Measurements from ENCODE around the gene IRX4.

GRCh38 chr5:1119325-1119952 is 7.6 kb upstream of the SLC12A7 start:
- RRBS = 48% methylated on average over 5 of the region's 31 CpGs

DNA sequence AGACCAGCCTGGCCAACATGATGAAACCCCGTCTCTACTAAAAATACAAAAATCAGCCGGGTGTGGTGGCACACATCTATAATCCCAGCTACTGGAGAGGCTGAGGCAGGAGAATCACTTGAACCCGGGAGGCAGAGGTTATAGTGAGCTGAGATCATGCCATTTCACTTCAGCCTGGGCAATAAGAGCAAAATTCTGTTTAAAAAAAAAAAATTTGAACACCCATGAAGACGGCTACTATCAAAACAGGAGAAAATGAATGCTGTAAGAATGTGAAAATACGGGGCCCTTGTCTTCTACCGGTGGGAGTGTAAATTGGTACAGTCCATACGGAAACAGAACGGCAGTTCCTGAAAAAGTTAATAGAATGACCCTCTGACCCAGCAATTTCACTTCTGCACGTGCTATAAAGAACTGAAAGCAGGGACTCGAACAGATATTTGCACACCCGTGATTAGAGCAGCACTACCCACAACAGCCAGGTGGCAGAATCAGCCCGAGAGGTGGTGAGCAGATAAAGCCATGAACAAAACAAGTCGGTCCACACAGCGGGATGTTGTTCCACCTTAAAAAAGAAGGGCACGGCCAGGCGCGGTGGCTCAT is 22.5 kb upstream of the SLC12A7 start:
- RRBS = no CpG with 5 or more reads among the region's 17 CpGs

DNA sequence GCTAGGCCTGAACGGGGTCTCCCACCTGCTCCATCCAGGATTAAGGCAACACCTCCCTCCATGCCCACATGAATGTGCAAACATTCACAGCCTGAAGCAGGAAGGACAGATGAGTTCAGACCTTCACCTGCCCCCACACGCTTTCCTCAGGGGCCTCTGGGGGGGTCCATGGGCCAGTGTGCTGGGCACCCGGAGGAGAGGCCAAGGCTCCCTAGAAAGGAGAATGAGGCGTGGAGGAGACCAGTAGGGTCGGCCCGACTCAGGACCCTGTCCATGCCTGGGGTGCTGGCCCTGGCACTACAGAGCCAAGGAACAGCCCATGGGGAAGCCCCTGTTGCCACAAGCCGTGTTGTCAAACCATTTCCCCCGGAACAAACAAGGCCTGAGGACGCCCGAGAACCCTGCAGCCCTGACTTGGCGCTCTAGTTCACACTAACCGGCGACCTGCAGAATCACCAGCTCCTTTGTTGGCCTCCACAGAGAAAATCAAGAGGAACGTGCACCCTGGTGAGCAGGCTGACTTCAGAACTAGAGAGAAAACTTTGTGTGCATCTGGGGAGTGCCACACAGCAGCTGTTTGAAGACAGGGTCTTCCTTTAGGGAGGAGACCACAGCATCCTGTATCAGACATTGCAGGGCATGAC is 41.5 kb upstream of the SLC12A7 start:
- RRBS = 68% methylated on average over 5 of the region's 14 CpGs

DNA sequence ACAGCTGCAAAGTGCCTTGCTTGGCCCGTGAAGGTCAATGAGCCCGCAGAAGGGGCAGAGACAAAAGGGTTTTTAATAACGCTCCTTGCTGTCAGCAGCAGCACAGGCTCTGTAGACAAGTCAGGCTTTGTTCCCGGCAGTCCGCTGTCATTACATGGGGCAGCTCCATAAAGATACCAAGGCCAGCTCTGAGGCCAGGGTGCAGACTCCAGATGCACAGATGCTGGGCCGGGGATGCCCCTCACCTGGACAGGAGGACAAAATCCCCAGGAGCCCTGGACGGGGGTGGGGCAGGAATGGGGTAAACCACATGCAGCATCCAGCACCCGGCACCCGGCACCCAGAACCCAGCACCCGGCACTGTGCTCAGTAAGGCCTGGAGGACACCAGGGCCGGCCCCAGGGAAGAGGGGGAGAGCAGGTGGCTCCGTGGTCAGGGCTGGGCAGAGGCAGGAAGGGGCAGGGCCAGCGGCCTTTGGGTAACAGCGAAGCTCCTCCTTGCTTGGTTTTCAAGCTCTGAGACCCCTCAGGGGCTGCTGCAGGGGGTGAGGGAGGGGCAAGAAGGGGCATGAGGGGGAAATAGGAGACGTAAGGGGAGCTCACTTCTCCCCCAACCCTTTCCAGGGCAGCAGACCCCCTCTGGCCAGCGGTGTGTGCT is 18.0 kb upstream of the SLC6A19 start:
- RRBS = 51% methylated on average over 4 of the region's 16 CpGs

GRCh38 chr5:1644888-1645479 is 121.2 kb upstream of the LPCAT1 start:
- RRBS = no CpG with 5 or more reads among the region's 42 CpGs

DNA sequence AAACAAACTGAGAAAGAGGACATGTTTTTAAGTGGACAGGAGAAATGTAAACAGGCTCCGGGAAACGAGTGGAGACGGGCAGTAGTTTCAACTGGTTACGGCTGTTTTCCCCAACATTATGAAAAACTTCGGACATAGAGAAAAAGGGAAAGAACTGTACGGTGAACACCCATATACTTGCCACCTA is 383 bp upstream of the MRPL36 start:
- RRBS = no CpG with 5 or more reads among the region's 6 CpGs

DNA sequence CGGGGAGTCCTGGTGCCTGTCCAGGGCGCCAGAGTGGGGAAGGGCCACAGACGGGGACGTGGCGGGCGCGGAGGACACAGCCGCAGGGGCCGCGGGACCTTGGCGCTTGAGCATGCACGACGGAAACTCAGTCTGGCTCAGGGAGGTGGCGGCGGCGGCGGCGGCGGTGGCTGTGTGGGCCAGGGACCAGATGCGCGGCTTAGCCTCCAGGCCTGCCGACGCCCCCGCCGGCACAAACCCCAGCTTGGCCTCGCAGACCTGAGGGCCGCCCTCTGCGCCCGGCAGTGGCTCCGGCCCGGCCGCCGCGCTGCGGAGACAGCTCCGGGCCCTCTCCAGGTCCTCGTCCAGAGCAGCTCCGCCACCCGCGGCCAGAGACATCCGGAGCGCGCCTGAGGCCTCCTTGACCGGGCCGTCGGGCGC is 4.5 kb downstream of the IRX4 start:
- RRBS = 8% methylated on average over 16 of the region's 47 CpGs

GRCh38 chr5:1881019-1881706 is 1.6 kb downstream of the IRX4 start:
- RRBS = 11% methylated on average over 5 of the region's 19 CpGs

- RRBS = 7% methylated on average over 29 of the region's 55 CpGs
These were observed 413 bp downstream of the IRX4 start for GRCh38 chr5:1882202-1882821.

- RRBS = 8% methylated on average over 6 of the region's 79 CpGs
These were observed at the start of gene IRX4 for GRCh38 chr5:1882822-1883617. Gene IRX4 (minus strand): TSS chr5:1882925.

GRCh38 chr5:1888904-1889379 is 6.2 kb upstream of the IRX4 start:
- RRBS = no CpG with 5 or more reads among the region's 20 CpGs

DNA sequence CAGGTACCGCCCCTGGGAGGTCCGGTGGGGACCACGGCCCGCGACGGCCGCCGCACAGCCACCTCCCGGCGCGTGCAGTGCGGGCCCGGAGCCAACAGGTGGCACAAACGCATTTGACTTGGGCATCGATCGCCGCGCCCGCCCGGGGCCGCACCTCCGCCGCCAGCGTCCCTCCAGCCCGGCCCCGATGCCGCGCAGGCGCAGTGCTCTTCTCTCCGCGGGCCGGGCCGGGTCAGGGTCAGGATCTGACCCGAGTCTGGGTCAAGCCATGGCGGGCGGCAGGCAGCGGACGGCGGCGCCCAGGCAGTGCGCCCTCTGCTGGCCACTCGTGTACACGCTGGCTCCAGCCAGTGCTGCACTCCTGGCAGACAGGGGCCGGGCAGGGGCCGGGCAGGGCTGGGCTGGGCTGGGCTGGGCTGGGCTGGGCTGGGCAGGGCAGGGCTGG is 155.8 kb upstream of the IRX4 start:
- RRBS = 4% methylated on average over 28 of the region's 45 CpGs

DNA sequence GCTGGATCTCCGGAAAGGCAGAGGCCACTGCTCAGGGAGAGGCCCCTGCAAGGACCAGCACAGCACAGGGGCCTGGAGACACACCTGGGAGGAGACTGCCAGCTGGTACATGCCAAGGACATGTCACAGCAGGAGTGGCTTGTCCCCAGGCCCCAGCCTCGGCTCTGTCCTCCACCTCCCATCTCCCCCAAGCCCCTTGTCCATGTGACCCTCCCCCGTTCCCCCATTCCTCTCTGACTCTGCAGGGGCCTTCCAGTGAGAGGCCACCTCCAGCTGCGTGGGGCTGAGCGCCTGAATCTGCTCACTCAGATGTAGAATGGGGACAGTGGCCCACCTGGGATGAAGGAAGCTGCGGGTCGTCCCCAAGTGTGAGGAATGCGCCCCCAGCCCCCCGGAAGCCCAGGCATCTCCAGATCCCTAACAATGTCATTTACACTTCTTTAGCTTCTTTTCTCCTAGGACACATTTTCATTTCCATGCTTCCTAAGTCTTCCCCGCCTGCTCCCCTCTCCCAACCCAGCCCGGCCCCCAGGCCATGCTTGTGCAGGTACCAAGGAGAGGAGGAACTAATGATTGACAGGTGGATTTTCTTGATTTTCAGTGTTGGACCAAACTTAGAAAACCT is 349.6 kb upstream of the IRX2 start:
- RRBS = 11% methylated on average over 1 of the region's 11 CpGs

- RRBS = no CpG with 5 or more reads among the region's 10 CpGs
These were observed 292.0 kb upstream of the IRX1 start for GRCh38 chr5:3303614-3304056.

- RRBS = 6% methylated on average over 3 of the region's 41 CpGs
These were observed 10.7 kb downstream of the IRX1 start for GRCh38 chr5:3606241-3606778.

GRCh38 chr5:3854129-3854754 is 258.6 kb downstream of the IRX1 start:
- RRBS = 39% methylated on average over 9 of the region's 30 CpGs

DNA sequence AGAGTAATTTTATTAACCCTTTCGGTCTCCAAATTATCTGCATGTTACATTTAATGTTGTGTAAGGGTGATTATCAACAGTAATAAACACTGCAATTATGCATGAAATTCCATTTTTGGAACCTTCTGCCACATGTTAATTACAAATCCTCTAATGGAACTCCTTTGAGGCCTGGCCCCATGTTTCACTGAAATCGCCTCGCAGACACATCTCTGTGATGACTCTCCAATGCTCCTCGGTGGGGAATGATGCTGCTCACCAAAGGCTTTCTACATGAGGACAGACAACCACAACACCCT is 522.0 kb downstream of the IRX1 start:
- RRBS = no CpG with 5 or more reads among the region's 4 CpGs

GRCh38 chr5:4414107-4414344 is 726.1 kb upstream of the ADAMTS16 start:
- RRBS = no CpG with 5 or more reads among the region's 4 CpGs

DNA sequence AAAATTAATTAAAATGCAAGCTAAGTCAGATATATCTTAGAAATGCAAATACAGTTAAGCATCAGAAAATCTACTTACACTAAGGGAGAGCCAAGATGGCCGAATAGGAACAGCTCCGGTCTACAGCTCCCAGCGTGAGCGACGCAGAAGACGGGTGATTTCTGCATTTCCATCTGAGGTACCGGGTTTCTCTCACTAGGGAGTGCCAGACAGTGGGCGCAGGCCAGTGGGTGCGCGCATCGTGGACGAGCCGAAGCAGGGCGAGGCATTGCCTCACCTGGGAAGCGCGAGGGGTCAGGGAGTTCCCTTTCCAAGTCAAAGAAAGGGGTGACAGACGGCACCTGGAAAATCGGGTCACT is 524.8 kb upstream of the ADAMTS16 start:
- RRBS = no CpG with 5 or more reads among the region's 18 CpGs

- RRBS = no CpG with 5 or more reads among the region's 8 CpGs
These were observed 238.6 kb upstream of the ADAMTS16 start for GRCh38 chr5:4901615-4901858.